Pulmonary lymph node (tissue), 1 donor: ENCODE data around the genes IL21, NUDT6 and SPATA5.

GRCh38 chr4:119591107-119591718 is 37.4 kb downstream of the PDE5A start:
- PRO-cap: no peak

DNA sequence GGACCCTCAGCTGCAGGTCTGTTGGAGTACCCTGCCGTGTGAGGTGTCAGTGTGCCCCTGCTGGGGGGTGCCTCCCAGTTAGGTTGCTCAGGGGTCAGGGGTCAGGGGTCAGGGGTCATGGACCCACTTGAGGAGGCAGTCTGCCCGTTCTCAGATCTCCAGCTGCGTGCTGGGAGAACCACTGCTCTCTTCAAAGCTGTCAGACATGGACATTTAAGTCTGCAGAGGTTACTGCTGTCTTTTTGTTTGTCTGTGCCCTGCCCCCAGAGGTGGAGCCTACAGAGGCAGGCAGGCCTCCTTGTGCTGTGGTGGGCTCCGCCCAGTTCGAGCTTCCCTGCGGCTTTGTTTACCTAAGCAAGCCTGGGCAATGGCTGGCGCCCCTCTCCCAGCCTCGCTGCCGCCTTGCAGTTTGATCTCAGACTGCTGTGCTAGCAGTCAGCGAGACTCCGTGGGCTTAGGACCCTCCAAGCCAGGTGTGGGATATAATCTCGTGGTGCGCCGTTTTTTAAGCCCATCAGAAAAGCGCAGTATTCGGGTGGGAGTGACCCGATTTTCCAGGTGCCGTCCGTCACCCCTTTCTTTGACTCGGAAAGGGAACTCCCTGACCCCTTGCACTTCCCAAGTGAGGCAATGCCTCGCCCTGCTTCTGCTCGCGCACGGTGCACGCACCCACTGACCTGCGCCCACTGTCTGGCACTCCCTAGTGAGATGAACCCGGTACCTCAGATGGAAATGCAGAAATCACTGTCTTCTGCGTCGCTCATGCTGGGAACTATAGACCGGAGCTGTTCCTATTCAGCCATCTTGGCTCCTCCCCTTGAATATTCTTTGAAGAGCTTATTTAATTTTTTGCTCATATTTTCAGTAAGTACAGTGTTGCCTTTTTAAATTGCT is 189.6 kb upstream of the MAD2L1 start:
- PRO-cap: no peak

DNA sequence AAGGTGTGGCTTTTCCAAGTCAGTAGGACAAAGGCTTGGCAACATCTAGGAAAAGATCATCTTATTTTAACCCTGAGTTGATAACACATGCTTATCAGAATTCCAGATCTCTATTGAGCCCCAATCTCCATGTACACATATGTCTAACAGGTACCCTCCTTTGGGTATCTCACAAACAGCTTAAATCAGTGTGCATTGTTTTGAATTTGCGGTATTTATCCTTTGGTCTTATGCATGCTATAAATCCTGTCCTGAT is 166.5 kb downstream of the PRDM5 start:
- PRO-cap: no peak

DNA sequence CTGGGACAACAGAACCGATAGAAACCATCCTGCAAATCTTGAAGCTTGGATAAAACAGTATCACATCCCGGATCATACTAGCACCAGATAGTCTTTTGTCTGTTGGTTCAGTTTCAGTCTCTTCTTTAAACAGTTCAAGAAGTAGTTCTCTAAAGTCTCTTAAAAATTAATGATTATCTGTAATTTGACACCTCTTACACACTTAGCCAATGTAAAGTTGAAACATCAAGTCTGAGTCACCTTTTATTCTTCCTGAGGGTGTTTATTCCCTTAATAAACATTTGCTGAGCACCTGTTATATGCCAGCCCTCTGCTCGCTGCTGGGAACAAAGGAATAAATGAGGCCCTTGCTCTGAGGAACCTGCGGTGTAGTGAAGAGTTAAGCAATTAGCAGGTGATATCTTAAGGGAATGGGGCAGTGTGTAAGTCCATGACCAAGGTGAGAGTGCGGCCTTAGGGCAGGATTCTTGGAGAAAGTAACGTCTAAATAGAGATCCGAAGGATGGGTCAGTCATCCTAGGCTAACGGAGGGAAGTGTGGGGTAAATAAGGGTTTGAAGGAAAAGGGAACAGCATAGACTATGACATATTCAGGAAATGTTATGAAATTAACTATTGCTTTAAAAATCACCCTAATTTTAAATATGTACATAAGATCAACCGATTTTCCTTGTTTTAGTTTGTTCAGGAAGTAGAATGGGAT is 5.2 kb upstream of the NDNF start:
- PRO-cap: no peak

- PRO-cap: no peak
These were observed 11.6 kb upstream of the QRFPR start for GRCh38 chr4:121392433-121392822.

DNA sequence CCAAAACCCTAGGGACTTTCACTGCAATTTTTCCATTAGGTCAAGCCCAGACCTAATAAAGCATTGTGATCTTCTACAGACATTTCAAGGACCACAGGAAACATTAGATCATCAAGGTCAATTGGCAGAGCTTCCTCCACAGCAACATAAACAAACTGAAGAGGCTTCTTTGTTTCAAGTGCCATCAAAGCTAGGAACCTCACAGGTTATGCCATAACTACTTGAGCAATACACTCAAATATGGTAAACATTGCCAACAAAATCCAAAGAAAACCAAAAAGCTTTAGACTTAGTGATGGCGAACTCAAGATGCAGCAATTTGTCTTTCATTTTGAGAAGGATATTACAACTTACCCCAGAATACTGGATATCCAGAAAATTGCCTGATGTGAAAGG is 144.8 kb downstream of the ANXA5 start:
- PRO-cap: no peak

DNA sequence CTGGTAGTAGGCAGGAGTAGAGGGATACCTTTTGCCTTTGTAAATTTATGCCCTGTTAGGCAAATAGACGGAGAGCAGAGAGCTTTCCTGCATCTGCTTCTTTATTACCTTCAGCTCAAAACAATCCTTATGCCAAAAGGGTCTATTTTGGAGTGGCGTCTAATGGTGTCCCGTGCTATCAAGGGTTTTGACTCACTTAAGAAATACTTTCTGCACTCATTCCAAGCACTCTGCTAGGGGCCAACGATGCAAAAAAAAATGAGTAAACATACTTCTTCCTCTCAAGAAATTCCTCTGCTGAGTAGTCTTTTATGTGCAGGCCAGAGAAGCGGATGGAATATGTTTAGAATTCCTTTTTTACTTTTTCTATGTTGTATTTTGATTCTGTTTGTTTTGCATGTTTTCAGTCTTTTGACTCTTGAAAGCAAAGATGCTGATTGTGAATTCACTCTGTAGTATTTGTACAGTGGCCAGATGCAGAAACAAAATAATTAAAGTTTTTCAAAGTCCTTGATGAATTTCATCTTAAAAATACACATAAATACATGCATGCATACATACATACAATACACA is 131.7 kb downstream of the ANXA5 start:
- PRO-cap: no peak

GRCh38 chr4:121800284-121800926 is 718 bp upstream of the EXOSC9 start:
- PRO-cap: no peak

DNA sequence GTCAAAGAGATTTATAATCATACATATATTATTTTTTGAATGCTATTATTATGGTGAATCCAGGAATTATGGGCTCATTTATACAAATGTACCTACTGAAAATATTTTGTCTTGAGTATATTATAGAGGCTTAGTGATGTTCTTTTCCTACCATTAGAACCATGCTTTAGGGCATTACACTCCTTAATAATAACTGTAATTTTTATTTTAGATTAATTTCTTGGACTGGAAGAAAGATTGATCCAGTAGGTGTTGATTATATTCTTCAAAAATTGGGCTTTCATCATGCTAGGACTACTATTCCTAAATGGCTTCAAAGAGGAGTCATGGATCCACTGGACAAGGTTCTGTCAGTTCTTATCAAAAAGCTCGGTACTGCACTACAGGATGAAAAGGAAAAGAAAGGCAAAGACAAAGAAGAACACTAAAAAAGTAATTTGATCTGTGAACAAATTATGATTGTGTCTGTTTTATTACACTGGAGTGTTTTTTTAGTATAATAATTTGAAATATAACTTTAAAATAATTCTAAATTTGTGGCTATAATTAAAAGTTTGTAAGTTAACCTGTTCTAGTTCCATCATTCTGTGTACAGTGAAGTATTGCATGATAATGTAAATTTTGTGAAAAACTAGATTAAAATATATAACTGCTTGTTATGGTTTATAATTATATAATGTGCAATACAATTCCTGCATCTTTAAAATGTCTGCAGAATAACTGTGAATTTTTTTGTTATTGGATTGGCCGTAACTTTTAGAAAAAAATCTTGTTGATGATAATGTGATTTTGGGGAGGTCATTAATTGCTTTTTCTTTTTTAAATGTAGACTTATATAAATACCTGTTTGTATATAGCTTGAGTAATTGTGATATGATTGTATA is 16.7 kb upstream of the ADAD1 start:
- PRO-cap: no peak

GRCh38 chr4:122620960-122621312 is at the start of gene IL21:
IL21 (minus strand) TSS chr4:122621066.
- PRO-cap: no peak

DNA sequence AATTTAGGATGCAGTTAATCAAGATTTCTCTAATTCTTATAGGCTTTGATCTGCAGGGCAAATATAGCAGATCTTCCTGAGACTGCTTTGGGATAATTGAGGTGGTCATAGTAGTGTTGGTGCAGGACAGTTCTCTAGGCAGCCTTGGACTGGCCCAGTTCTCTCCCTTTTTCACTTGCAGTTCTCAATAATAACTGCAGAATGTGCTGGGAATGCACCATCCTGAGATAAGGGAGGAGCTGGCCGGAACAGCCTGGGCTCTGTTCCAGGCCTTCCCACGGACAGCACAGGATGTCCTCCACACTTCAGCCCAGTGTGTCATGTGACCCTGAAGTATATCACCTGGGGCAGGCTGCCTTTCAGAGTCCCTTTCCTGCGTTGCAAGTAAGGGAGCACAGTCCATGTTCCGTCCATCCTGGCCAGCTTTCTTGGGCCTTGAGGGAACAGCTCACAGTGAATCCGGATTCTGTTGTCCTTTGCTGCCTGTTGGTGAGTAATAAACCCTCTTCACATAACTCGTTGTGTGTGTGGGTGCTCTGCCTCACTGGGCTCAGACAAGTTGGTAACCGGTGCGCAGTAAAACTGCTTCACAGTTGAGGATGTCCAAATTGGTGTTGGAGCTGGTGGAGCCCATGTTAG is 32.3 kb upstream of the BBS12 start:
- PRO-cap: no peak

DNA sequence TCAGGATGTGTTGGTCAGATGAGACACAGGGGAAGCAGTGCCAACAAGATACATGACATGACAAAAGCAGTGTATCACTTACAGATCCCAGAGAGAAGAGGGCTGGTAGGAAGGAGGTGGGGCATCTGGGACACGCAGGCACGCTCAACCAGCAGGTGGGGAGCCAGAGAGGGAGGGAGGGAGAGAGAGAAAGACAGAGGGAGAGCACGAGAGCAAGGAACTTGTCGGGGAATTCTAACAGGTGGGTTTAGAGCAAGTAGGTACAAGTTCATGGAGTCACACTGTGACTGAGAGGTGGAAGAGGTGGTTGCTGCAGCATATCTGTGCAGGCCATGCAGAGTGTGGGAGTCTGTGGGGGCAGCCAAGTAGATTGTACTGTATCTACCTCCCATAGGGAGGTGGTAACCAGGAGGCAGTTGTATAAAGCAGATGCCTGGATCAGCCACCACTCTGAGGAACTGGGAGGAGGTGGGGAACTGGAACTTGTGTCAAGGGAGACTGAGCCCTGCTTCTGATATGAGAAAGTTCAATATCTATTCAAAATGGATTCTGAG is 43.6 kb downstream of the BBS12 start:
- PRO-cap: no peak

GRCh38 chr4:122921738-122922798 is at the start of gene NUDT6:
NUDT6 (minus strand) TSS chr4:122922597.
- PRO-cap: unidirectional peak, minus-strand start at chr4:122922597

DNA sequence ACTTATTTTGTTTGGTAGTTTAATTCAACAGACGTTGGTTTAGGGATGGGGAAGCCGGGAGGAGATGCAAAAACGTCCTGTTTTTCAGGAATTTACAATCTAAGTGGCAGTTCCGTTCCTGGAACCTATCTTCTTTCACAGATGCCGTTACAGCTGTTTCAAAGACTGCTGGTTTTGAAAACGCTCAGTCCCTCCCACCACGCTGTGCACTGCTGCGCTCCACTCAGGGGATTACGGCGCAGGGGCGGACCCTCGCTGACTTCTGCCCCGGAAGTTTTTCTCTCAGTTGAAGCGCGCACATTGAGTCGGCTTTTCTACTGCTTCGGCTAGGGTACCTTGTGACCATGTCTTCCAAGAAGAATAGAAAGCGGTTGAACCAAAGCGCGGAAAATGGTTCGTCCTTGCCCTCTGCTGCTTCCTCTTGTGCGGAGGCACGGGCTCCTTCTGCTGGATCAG is at the start of gene SPATA5:
Gene SPATA5, plus strand, starts transcription at position 280 of the 456 bp plus-strand sequence.
- PRO-cap: bidirectional peak, plus-strand start at position 285 of the sequence, minus-strand start at position 206 of the sequence

DNA sequence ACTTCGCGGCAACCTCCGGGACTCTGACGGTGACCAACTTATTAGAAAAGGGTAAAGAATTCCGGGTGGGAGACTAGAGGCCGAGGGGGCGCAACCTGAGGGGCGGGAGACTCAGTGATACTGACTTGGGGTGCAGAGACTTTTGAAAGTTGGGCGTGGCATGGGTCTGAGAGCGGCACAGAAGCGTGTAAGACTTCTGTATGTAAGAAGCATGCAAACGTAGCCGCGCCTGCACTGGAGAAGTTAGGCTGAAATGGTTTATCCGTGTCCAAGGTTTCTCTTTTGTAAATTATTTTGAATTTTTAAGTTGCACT is 334 bp downstream of the SPATA5 start:
- PRO-cap: no peak

DNA sequence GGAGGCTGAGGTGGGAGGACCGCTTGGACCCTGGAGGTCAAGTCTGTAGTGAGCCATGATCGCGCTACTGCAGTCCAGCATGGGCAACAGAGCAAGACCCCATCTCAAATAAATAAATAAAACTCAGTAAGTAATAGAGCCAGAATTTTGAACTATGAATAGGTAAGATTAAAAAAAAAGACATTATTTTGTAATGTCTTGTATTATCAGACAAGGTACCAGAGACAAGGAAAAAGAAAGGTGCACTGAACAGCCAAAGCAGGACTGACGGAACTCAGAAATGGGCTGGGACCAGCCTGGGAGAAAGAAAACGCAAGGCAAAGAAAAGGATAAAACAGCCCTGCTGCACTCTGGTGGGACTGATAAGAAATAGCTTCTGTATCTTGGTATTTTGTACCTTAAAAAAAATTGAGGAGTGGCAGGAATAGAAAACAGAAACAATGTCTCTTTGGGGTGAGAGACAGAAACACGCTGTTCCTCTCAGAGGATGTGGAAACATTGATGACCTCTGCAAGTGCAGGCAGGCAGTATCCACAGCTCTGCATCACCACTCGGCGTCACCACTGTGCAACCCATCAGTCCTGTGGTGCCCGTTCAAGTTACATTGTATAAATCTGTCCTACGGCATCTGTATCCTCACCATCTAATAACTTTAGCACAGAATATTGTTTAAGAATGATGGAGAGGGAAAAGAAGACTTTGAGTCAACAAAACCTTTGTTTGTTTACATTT is 152.5 kb upstream of the SPRY1 start:
- PRO-cap: no peak

DNA sequence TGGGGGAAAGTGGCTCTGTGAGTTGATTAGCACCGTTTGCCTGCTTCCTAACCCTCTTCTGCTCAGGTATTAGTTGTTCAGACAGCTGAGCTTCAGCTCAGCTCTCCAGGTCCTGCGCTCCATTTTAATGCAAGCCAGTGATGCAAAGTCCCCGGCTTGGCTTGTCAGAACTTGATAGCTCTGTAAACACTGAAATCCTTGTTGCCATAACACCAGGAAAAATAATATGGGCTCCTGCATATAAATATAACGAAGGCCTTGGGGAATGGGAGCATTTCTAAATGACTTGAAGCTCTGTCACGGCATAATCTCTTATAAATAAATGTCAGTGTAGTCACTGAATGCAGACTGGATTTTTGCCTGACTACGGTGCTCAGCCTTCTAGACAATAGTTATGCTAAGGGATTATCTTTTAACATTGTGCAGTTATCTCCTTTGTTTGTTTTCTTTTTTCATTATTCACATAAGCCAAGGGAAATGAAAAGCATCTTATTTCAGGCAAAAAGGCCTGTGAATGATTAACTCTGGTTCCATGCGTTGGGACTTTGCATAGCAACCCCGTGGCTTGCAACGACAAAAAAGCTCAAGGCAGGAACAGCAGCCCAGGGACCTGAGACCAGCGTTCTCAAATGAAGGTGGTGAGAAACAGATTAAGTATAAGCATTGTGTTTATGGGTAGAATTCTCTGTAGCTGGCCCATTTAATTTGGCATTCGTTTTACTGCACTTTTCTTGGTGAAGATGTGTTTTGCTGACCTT is 253.3 kb downstream of the SPRY1 start:
- PRO-cap: no peak

GRCh38 chr4:124028207-124028648 is 631.6 kb downstream of the SPRY1 start:
- PRO-cap: no peak

DNA sequence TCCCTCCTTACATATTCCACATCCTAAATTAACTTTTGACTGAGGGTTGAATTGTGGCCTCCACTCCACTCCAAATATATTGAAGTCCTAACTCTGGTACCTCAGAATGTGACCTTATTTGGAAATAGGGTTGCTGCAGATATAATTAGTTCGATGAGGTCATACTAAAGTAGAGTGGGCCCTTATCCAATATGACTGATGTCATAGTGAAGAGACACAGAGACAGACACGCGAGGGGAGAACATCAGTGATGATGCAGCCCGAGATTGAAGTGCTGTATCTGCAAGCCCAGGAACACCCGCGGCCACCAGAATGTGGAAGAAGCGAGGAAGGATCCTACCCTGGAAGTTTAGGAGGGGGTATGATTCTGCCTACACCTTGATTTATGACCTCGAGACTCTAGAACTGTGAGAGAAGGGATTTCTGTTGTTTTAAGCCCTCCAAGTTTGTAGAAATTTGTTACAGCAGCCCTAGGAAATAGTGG is 279.0 kb downstream of the ANKRD50 start:
- PRO-cap: no peak

- PRO-cap: unidirectional peak, plus-strand start at chr4:124711603
These were observed 1.3 kb downstream of the ANKRD50 start for GRCh38 chr4:124710981-124711830.